ENCODE data around the gene PCP4.

DNA sequence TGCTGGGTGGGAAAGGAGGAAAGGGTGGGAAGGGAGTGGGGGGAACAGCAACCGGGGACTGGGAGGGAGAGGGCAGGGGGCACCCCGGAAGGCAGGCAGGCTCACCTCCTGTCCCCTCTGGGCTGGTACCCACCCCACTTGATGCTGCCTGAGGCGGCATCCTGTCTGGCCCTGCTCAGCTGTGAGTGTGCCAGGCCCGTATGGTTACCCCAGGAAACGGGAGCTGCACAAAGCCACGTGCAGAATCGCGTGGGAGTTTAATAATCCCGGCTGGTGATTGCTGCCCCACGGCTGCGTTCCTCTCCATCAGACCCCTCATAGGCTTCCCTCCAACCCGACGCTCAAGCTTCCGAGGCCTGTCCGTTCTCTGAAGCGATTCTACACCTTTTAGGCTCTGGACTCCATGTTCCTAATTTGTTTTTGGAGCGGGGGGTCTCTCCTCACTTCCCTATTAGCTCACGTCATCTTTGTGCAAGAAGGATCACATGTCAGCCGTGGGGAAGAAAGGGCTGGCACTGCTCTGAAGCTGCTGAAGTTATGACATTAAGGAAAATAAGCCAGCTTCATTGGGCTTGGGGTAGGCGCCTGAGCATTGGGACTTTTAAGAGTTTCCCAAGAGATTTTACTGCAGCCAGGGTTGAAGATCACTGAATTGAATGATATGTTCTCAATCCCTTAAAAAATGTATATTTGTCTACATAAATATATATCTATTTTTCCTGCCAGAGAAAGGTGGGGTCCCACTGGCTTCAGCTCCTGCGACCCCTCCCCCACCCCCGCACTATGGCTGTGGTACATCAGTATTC is 1.1 kb upstream of the B3GALT5 start:
- PRO-cap = no peak
- RRBS = no CpG with 5 or more reads among the region's 22 CpGs

GRCh38 chr21:39660532-39661028 is 47.8 kb downstream of the B3GALT5 start:
- PRO-cap = no peak
- RRBS = no CpG with 5 or more reads among the region's 14 CpGs

DNA sequence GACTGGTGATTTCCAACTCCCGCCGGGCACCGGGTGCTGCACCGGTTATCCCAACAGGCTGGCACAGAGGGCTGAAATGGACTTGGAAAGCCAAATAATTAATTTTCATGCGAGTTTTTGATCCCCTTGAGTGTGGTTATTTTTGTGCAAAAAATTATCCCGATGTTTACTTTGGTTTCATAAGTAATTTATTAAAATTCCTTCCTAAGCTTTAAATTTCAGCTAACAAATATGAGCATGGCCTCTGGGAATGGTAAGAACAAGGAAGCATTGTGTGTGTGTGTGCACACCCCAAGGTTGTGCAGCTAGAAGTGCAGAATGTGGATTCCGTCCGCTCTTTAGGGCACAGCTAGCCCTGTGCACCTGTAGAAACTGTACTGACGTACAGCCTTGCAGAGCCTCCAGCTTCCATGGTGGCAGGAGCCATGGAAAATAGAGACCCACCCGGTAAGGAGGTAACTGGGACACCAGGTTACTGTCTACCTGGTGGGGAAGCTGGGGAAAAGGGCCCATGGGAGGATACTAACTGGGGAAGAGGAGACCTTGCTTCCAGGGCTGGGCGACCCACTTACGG is 54.6 kb downstream of the B3GALT5 start:
- PRO-cap = no peak
- RRBS = no CpG with 5 or more reads among the region's 12 CpGs

DNA sequence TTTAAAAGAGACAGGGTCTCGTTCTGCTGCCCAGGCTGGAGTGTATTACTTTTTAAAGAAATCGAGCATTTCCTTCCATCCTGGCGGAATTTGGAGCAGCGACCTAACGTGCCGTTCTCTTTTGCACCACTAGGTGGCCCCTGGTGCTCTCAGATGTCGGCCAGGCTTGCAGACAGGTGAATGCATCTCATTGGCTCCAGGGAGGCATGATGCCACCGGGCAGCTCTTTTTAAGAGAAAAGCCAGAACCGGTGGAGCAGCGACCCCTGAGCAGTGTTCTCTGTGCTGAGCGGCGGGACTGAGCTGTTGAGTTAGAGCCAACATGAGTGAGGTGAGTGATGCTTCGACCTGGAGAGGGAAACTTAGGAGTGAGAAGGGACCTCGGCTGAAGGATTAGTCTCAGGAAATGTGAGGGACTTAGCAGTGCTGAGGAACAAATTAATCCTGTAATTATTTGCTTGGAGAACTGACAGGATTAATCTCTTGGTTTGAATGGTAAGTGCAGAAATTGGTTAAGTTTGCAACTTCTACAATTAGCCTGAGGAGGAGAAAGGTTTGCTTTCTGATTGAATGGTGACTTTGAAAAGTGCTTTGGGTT is at the start of gene PCP4:
TSS of gene PCP4 (plus strand) at position 258 of the 597 bp plus-strand sequence.
- PRO-cap = no peak
- RRBS = no CpG with 5 or more reads among the region's 14 CpGs

DNA sequence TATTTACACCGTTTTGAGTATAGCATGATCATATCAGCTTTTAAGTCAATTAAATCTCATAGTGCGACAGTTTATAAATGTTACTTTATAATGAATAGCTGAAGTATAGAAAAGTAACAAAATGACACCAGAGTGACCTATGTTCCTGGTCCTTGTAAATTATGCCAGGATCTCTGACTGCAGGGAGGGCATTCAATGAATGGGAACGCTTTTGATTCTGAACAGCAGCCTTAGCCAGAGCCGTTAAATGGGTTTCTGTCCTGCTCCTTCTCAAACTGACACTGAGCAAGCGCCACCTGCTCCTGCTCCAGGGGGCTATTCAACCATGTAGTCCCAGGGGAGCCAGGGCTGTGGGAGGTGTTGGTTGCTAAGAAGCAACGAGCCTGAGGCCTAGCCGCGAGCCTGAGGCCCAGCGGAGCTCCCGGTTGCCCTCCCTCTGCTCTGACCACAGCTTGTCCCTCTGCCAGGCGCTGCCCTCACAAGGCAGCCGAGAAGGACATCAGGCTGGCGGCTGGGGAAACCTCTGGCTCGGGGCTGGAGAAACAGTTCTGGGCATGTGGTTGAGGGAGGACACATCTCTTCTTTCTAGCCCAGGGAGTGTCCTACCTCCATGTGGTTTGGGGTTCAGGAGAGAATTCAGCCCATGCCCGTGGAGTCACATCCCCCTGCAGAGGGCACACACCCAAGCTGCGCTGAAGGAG is 17.9 kb downstream of the PCP4 start:
- PRO-cap = no peak
- RRBS = no CpG with 5 or more reads among the region's 16 CpGs

GRCh38 chr21:41203126-41204174 is 35.5 kb downstream of the BACE2 start:
- PRO-cap = no peak
- RRBS = no CpG with 5 or more reads among the region's 15 CpGs

- PRO-cap = no peak
- RRBS = no CpG with 5 or more reads among the region's 11 CpGs
These were observed 46.7 kb downstream of the BACE2 start for GRCh38 chr21:41214457-41215208.

GRCh38 chr21:41370370-41370820 is 8.6 kb downstream of the MX2 start:
- PRO-cap = no peak
- RRBS = no CpG with 5 or more reads among the region's 12 CpGs

DNA sequence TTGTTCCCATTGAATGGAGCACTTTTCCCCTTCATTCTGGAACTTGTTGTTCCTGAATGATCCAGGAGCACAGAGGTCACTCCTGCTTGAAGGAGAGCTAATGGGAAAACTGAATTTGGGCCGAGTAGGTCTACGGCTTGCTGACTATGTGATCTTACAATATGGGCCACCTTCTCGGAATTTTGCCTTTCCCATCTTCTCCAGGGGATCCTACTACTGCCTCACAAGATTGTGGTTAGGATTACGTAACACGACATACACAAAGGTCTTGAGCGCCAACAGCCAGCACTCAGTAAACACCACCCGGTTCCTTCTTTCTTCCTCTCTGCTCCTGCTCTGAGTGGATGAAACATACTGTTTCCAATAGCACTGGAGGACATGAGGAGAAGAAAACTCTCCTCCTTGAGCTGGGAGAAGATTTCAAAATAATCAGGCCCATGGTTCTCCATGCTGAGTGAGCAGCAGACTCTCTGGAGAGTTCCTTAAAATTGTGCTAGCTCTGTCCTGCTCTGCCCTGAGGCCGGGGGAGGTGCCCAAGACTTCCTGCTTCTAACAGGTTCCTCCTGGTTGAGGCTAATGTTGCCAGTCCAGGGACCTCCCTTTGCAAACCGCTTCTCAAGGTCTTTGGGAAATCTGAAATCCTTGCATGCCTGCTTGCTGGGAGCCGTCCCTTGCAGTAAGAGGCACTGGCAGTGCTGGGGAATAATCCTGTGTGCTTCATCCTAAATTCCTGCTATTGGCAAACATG is 29.5 kb upstream of the MX1 start:
- PRO-cap = no peak
- RRBS = no CpG with 5 or more reads among the region's 10 CpGs

DNA sequence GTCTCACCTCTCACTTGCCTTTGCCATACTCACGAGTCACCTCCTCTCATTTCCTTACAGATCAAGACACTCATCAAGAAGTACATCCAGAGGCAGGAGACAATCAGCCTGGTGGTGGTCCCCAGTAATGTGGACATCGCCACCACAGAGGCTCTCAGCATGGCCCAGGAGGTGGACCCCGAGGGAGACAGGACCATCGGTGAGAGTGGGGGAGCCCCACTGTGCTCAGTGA is 14.7 kb downstream of the MX1 start:
- PRO-cap = no peak
- RRBS = no CpG with 5 or more reads among the region's 4 CpGs

- PRO-cap = bidirectional peak, plus-strand start at chr21:41507349, minus-strand start at chr21:41507219
- RRBS = 7% methylated on average over 9 of the region's 35 CpGs
These were observed 970 bp downstream of the TMPRSS2 start for GRCh38 chr21:41506958-41507418.

DNA sequence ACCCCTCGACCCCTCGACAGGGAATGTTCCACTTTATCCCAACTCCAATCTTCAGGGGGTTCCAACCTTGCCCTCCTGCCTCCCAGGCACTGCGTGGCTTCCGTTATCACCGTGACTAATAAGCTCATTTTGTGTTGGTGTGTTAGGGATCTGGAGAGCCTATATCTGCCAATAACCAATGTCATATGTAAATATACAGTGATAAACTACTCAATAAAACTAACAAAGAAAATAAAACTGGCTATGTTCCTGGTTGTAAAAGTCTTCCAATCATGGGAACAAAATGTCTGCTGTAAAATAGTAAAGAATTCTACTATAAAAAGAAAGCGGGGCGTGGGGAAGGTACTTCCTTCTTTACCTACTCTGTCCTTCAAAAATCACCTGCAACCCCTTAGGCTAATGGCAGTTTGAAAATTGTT is 18.3 kb upstream of the TMPRSS2 start:
- PRO-cap = no peak
- RRBS = no CpG with 5 or more reads among the region's 7 CpGs

- PRO-cap = no peak
- RRBS = no CpG with 5 or more reads among the region's 6 CpGs
These were observed 50.0 kb upstream of the TMPRSS2 start for GRCh38 chr21:41558002-41558278.

DNA sequence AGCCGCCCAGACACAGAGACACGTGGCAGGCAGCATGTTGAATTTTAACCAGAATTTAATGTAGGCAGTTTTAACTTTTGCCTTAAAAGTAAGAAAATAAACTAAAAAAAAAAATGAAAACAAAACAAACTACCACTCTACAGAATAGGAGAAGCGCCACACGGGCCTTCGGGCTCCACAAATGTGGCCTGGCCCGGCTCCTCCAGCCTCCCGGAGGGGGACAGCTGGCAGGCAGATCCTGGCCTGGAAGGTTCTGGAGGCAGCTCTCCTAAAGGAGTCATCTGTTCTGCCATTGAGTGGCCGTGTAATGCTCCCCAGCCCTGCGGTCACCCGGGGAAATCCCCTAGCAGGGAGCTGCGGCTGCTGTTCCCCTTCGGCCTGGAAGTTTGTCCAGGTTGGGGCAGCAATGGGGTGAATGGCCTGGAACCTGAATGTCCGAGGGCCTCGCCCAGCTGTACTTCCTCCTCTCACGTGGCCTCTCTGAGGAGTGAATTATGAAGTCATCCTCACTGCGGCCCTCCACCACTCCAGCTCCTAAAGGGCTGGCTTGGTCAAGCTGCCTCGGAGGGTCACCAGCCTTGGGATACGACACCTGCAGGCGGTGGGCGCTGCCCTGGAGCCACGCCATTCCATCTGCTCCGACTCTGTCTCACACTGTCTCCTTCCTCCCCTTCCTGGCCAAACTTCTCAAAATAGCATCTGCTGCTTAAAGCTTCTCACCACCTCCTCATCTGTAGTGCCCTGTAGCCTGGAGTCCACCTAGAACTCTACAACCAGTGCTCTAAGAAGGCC is 54.2 kb upstream of the TMPRSS2 start:
- PRO-cap = no peak
- RRBS = 64% methylated on average over 4 of the region's 22 CpGs

- PRO-cap = no peak
- RRBS = 75% methylated on average over 1 of the region's 18 CpGs
These were observed 73.0 kb upstream of the TMPRSS2 start for GRCh38 chr21:41580761-41581627.

- PRO-cap = no peak
- RRBS = no CpG with 5 or more reads among the region's 14 CpGs
These were observed 73.7 kb upstream of the TMPRSS2 start for GRCh38 chr21:41581639-41582137.

DNA sequence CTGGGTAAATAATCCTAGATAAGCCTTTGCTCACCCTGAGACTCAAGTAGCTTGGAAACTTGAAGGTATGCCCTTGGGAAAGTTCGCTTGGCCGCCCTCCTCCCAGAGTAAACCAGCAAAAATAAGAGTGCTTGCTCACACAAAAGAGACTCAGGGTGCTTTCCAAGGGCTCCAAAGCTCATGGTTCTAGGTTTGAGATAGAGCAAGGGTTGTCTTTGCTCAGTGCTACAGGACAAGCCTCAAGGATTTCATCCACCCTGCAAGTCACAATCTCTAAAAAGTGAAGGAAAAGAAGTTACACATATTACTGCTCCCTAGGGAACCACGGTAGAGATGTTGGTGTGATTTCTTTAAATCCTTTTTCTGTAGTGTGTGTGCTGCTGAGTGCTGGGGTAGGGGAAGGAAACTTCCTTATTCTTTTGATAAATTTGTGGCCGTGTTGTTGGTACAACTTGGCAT is 86.0 kb upstream of the TMPRSS2 start:
- PRO-cap = no peak
- RRBS = no CpG with 5 or more reads among the region's 4 CpGs

DNA sequence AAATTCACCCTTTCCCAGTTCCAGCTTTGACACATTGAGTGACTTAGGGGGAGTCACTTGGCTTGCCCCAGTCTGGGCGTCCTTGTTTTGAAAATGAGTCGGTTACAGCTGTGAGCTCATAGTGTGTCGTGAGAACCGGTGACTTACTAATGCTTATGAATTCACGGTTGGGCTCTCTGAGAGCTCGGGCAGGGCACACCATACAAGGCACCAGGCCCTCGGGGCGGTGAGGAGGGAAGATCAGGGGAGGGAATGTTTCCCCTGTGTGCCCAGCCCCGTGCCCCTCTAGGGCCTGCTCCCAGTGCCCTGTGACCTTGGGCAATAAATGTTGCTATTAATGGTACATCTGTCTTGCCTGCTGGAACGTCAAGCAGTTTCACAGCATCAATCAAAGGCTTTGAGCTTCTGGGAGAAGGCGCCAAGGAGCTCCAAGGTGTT is 127.0 kb upstream of the TMPRSS2 start:
- PRO-cap = no peak
- RRBS = no CpG with 5 or more reads among the region's 11 CpGs

DNA sequence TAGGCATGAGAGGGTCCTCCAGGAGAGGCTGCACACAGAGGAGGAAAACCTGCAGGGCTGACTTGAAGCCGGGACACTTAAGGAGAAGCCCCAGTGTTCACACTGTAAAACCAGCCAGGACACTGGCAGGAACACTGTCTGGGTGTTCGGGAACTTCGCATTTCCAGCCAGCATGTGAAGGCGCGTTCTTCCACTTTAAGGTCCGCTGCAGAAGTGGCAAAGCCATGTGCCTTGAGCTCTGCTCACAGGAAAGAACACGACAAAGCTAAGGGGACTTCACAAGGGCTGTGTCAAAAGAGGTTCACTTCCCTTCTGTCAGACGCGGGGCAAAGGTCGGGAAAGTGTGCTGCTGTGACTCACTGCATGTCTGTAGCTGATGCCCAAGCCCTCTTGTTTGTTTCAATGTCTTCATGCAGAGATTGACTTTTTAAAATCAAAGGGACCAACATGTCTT is 102.8 kb downstream of the RIPK4 start:
- PRO-cap = no peak
- RRBS = no CpG with 5 or more reads among the region's 10 CpGs

DNA sequence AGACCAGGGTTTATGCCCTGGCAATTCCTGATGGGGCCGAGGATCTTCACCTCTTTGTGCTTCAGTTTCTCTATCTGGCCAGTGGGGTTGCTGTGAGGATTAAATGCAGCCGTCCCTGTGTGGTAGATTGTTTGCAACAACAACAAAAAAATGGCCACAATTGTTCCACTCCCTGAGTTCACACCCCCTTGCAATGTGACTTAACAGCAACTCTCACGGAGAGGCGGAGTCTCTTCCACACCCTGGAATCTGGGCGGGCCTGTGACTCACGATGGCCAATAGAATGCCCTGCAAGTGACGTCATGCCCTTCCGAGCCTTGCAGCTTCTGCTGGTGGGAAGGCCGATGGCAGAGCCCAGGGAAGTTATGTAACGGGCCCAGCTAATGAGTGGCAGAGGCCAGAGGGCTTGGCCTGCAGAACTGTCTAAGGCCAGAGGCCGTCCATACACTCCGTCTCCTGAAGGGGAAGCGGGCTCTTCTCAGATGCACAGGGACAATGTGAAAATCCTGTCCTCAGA is 87.9 kb downstream of the RIPK4 start:
- PRO-cap = no peak
- RRBS = no CpG with 5 or more reads among the region's 13 CpGs